Colon Carcinoma Metastatic in the Lung (tissue), 2 donors: ENCODE measurements around a stretch of chr1.

- PRO-cap, 2 experiments: no peak in any of the 2 experiments
Measured at GRCh38 chr1:24970530-24970828, 40.4 kb upstream of the RUNX3 start.

- PRO-cap, 2 experiments: no peak in any of the 2 experiments
Measured at GRCh38 chr1:25194401-25194970, 37.8 kb downstream of the SYF2 start.

DNA sequence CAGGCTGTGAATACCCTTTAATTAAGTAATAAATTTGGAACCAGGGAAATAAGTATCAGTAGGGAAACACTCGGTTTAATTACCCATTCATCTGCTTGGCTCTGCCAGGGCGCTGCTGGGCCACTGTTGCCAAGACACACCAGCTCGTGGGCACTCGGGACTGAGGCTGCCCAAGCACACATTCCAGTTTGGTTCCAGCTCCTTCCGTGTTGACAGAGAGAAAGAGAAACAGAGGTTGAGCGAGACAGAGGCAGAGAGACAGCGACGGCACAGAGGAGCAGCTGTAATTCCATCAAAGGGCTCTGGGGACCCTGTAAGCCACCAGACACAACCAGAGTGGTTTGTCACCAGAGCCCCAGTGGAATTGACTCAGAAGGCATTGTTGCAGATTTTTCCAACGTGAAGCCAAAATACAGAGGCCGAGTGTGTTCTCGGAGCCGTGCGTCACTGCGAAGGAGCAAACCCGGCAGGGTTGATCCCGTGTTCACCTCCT lies 33.6 kb downstream of the SYF2 start:
- PRO-cap, 2 experiments: peak in 2 of 2 experiments; most common plus-strand start position 231 of the sequence (in 1); most common minus-strand start position 162 of the sequence (in 2)

DNA sequence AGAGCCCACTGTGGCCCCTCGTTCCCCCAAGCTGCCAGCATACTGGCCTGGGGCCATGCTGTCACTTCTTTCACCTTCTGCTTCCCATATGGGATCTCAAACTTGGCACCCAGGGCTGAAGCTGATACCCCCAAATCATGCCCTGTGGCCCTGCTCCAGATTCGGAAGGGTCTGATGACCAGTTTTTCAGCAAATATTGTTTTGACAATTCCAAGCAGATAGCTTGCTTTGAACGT lies 873 bp downstream of the MACO1 start:
- PRO-cap, 2 experiments: no peak in any of the 2 experiments

DNA sequence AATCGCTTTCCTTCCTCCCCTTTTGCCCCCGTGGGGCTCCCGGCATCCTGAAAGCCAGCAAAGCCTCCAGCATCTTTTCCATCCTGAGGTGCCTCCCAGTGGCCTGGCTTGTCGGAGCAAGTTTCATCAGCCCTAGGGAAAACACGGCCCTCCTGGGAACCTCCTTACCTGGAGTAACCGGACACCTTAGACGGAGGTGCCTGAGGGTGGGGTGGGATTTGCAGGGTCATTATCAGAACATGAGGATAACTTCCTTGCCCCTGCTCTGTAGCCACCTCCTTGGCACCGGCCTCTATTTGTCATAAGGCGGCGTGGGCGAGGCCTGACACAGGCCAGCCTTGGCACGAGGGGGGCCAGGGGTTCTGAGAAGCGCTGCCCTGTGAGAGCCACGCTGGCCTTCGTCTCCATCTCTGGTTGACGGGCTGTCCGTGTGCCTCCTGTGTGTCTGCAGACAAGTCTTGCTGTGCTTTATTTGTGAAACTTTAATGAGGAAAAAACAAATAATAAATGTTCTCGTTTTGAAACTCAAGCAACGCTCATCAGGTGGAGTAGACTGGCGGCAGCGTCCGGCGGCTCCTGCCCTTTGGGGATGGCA lies 25.0 kb downstream of the LDLRAP1 start:
- PRO-cap, 2 experiments: no peak in any of the 2 experiments

DNA sequence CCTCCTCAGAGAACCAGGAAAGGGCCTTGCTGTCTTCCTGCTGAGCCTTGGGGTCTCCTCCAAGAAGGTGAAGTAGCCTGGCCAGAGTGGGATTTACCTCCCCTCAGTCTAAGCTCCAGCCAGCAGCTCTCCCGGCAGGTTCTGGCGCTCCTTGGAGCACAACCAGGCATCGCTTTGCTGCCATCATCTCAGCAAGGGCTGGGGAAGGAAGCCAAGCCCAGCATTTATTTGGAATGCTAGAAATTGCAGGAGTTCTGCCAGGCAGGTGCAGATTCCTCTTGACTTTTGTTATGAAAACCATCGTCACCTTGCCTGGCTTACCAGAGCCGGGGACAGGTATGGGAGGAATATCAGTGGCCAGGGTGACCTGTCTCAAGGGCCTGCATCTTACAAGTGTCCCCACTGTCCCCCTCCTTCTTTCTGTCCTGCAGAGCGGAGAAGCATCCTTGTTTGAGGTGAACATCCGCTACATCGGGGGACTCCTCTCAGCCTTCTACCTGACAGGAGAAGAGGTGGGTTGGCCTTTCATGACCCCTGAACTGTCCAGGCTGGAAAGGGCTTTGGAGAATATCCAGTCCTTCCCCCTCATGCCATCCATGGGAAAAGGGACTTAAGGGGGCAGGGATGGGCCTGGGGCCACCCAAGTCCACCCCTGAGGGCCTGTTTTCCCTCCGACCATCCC lies 51.0 kb upstream of the SELENON start:
- PRO-cap, 2 experiments: no peak in any of the 2 experiments

GRCh38 chr1:25800340-25800908 lies 431 bp downstream of the SELENON start:
- PRO-cap, 2 experiments: no peak in any of the 2 experiments

DNA sequence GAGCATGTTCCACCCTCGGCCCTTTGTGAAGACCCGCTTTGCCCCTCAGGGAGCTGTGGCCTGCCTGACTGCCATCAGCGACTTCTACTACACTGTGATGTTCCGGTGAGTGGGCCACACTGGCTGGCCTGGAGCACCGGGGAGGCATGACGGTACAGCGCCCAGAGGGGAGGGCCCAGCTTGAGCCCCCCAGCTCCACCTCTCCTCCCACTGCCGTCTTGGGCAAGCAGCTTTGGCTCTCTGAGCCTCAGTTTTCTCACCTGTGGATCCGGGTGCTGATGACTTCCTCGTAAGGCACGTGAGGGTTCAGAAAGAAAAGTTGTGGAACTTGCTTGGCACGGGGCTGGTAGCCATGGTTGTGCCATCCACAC lies 9.0 kb downstream of the SELENON start:
- PRO-cap, 2 experiments: no peak in any of the 2 experiments

GRCh38 chr1:25816090-25816762 lies 3.5 kb upstream of the MTFR1L start:
- PRO-cap, 2 experiments: no peak in any of the 2 experiments

DNA sequence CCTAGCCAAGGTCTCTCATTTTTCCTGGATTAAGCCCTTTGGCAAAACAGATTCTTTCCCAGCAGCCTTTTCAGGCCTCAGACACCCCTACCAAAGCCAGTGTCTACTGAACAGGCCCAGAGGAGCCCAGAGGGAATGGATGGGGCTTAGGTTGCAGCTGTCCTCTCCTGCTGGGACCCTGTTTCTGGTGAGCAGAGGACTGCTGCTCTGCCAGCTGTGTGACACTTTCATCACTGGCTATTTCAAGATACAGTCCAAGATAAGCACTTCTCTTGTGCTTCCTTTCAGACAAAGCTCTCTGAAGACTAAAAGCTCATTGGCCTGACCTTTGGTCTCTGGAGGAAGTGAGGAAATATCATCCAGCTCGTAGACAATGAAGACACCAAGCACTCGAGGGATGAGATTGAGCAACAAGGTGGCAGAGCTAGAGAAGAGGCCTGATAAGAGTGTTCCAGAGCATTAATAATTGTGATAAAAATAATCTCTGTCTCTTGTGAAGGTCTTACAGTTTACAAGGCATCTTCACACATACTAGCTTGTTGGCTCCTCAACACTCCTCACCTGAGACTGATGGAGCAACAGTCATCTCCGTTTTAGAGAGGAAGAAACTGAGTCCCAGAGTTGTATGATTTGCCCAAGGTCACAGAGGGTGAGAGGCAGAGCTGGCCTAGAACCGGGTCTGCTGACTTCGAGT lies 829 bp downstream of the PAFAH2 start:
- PRO-cap, 2 experiments: peak in 2 of 2 experiments; most common plus-strand start position 400 of the sequence (in 2)

GRCh38 chr1:26061109-26061675 lies 6.2 kb downstream of the TRIM63 start:
- PRO-cap, 2 experiments: no peak in any of the 2 experiments

- PRO-cap, 2 experiments: no peak in any of the 2 experiments
Measured at GRCh38 chr1:26064198-26064726, 3.2 kb downstream of the TRIM63 start.

- PRO-cap, 2 experiments: no peak in any of the 2 experiments
Measured at GRCh38 chr1:26066008-26066818, 1.2 kb downstream of the TRIM63 start.

DNA sequence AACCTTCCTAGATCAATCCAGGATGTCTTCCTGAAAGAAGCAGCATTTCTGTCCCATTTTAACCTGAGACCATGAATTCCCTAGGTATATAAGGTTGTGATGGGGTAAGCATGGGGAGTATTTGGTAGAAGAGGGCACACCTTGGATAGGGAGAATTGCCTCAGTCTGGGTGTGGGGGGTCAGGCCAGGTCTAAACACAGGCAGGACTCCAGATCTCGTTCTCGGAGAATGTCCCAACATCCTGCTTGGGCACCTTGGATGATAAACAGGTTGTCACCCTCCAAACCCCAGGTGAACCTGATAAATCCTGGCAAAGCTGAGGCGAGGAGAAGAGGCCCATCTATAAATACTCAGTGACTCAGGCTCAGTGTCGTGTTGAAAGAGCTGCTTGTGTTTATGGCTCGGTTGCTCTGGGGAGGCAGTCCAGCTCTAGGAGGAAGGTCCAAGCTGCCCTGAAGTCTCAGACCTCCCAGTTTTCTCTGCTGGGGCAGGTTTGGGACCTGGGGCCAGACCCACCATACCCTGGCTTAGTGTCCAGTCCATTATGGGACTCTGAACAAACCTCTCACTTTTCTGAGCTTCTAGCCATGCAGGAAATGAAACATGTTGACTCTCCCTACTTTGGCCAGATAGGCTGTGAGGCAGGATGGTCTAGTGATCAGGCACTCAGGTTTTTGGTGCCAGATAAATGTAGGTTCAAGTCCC lies 15.8 kb upstream of the TRIM63 start:
- PRO-cap, 2 experiments: no peak in any of the 2 experiments

DNA sequence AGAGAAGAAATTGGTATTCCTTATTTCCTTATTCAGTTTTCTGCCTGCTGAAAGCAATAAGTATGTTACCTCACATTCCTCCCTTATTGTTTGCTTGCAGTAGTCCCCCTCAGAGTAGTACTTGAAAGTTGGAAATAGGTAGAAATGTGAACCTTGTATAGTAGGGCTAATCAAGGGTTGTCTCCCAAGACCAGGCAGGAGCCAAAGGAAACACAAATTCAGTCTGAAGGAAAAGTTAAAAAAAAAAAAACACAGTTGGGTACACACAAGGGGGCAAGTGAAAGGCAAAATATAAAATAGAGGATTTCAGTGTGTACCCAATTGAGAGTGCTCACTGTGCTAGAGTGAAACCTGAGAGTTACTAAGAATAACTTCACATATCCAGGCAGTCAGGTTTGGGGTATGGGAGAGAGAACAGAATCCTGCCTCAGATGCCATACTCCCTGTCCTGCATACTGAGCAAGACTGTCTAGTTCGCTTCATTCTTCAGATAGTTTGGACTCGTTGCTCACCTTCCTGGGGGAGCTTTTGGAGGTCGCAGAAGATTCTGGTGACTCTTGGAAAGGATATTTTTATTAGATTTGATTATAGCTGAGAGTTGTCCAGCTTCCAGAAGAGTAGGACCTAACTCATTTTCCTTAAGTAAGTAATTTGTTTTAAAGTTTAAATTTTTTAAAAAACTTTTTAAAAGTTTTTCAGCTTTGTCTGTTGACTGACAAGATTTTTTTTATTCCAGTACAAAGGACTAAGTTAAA lies 20.4 kb downstream of the CEP85 start:
- PRO-cap, 2 experiments: no peak in any of the 2 experiments

- PRO-cap, 2 experiments: no peak in any of the 2 experiments
Measured at GRCh38 chr1:26285409-26285731, 5.5 kb downstream of the SH3BGRL3 start.

DNA sequence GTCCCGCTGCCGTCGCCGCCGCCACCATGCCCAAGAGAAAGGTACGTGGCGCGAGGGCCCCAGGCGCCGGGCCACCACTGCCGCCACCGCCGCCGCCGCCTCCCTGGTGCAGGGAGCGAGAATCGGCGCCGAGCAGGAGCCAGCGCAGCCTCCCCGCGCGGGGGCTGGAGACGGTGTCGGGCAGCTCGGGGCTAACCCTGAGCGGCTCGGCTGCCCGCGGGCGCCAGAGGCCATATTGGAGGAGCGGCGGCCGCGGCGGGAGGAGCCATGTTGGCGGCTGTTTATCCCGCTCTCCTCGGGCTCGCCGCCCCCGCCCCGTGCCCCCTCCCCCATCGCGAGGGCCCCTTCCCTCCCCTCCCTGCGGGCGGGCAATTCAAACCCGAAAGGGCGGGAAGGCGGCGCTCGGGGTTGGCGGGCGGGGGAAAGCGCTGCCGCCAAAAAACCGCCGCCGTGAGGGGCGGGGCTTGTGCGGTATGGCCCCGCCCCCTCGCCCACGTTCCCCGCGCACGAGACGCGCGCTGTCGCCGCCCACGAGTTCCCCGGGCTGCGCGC lies 423 bp downstream of the HMGN2 start:
- PRO-cap, 2 experiments: peak in 2 of 2 experiments; most common plus-strand start position 235 of the sequence (in 1); most common minus-strand start position 312 of the sequence (in 1)

DNA sequence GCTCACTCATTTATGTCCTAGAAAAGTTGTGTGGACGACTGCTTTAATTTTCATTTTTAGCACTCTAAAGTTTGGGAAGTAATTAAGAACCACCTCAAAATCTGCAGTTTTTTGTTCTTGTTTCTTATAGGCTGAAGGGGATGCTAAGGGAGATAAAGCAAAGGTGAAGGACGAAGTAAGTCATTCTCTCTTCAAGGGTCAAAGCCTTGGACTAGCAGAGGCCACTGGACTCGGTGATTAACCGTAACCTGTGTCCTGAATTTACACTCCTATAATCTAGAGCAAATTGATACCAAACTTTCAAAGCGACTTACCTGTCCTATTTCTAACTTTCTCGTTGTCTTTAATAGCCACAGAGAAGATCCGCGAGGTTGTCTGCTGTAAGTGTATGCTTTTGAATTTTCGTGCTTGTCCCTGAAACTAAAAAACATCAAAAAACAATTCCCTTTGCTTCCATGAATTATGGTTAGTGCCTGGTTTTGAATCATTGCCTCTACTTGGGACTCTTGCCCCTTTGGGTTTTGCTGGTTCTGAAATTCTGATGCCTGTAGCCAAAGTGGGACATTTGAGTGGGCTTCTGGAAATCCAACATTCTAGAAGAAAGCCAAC lies 1.2 kb downstream of the HMGN2 start:
- PRO-cap, 2 experiments: no peak in any of the 2 experiments

DNA sequence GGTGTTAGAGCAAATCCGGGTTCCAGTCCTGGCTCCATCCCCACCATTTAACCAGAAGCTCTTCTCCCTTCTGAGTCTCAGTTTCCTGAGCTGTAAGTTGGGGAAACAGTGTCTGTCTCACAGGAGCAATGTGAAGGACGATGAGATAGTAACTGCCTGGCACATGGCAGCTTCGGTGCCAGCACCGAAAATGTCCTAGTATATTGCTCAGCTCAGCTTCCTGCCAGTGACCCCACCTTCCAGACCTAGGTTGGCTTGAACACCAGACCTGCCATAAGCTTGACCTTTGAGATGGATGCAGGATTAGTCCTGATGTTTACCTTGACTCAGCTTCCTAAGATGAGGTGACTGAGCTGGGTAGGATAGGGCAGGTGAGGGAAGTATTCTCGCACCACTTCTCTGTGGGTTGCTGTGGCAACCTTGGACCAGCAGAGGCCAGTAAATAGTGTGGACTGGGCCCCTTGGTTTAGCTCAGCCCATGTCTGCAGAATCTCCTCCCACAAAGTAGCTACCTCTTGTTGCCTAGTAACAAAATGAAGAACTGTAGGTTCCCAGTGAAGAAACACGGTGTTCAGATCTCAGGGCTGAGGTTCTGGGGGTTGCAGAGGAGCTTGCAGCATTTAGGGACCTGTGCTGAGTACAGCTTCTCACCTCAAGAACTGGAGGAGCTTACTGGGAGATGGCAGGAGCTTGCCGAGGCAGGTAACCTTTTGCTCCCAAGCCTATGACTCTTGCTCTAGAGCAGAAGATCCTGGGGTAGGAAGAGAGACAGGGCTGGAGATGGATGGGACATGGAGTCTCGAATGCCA lies 8.4 kb downstream of the RPS6KA1 start:
- PRO-cap, 2 experiments: no peak in any of the 2 experiments

GRCh38 chr1:26554897-26555453 lies 25.4 kb downstream of the RPS6KA1 start:
- PRO-cap, 2 experiments: no peak in any of the 2 experiments